Measurements from ENCODE around the genes FADS6, CDR2L and NT5C.

DNA sequence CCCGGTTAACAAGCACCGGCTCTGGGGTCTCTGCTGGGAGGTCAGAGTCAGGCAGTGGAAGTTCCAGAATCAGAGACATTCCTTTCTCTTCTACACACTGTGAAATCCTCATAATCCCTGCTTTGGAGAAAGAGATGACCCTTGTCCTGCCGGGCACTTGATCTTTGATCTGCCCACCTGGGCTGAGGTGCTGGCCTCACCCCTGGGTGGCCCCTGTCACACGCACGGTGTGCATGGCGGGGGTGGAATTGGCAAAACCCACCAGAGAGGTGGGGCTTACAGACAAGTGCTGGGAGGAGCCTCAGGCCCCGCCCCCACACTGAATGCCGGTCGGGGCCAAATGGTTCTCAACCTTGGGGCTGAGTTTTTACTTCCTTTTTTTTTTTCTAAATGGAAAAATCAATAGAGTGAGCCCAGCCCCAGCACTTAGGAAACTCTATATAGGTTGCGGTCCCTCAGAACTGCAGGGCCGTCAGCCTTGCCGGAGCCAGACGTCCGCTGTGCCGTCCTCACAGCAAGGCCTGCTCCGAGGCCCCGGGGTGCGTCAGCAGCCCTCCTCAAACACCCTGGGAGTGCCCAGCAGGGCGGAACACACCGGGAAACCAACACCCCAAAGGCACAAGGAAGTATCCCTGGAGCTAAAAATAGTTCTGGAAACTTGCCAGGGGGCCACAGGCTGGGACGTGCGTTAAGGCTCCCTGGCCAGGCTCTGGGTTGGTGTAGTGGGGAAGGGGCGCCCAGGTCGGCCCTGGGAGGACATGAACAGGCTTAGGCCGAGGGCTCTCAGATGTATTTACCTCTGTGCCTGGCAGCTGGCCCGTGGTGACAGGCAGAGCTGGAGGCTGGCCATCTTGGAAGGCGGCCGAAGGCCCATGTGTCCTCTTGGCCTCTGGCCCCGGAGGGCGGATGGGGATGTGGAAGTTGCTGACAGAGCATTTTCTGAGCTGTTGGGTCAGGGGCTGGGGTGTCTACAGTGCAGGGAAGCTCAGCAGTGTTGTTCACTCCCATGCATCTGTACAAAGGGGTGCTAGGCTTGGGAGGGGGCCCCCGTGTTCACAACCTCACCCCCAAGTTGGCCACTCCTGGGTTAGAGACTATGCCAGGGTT, 11.1 kb downstream of the GPRC5C start:
- PRO-cap: unidirectional peak, minus-strand start at position 574 of the sequence

DNA sequence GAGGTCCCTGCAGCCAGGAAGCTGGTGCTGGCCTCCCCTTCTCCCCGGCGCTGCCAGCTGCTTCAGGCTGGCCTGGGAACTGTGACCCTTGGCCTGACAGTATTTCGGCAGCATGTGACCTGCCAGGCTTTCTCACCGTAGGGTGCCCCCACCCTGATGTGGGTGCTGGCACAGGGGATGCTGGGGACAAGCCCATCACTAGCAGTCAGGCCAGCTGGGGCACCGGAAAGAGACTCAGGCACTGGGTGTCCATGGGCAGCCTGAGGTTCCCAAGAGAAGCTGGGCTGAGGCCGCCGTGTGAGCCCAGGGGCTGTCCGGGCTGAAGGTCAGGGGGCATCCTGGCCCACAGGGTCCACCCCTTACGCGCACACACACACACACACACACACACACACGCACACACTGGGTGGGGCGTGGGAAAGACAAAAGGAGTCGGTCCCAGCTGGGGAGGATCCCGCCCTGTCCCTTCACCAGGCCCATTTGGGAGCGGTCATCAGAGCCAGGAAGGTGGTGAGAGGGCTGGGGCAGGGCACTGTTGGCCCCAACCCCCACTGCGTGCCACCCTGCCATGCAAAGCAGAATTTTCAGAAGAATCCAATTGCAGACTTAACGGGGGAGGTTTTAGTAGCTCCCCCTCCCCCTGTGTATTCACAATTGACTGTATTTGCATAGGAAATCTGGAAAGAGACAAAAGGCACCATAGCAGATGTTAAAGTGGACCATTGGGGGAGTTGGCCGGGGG, 11.5 kb upstream of the CD300A start:
- PRO-cap: no peak

DNA sequence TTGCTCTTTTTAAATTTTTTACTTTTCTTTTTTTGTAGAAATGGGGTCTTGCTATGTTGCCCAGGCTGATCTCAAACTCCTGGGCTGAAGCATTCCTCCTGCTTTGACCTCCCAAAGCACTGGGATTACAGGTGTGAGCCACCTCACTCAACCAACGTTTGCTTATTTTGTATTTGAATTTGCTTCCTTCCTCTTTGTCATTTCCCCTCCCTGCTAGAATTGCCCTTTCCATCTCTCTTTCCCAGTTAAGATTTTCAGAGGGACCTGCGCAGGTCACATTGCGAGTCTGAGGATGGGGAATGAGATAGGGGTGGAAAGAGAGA, 1.6 kb downstream of the CD300E start:
- PRO-cap: no peak

GRCh38 chr17:74737418-74738758, 832 bp downstream of the RAB37 start:
- PRO-cap: no peak

GRCh38 chr17:74770147-74771184, 5.7 kb downstream of the NAT9 start:
- PRO-cap: no peak

DNA sequence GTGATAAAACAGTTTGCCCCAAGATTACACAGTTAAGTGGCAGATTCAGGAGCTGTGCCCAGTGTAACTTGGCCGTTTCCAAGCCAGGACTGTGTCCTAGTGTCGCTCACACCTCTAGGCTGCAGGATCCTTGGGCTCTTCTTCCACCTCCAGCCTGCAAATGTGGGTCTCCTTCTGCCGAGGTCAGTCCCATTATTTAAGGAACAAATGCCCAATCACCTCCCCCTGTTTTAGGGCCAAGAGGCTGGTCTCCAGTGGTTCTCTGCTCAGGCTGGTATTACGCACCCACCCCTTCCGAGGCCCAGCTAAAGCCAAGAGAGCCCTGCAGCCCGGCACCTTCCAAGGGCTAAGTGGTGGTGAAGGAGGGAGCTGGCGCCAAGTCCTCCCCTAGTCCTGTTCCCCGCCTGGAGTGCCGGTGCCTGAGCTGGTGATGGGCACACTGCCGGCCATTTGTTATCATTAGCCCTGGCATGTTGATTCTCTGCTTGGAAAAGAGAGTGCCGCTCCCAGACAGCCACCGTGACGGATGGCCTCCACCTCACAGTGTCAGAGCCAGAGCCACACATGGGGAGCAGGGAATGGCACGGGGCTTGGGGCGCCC, 32.0 kb downstream of the GRIN2C start:
- PRO-cap: no peak

DNA sequence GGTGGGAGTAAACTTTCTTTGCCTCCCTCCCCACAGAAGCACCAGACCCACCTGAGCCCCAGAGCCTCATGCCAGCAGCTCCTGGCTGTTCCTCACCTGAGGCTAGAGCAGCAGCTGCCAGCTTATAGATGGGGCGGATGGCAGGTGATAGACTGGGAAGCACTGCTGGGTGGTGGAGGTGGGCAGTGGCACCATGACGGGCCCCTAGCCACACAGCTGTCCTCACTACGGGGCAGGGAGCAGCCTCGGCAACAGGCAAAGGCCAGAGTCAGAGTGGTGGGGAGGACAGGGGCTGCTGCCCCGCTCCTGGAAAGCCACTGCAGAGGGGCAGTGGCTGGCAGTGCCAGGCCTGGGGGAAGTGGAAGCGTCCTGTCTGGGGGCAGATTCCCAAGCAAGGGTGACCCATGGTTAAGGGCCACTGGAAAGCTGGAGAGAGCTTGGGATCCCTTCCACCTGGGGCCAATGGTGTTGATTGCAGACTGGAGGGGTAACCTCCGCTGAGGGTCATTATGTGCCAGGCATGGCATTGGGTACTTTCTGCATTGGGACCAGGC, 20.6 kb downstream of the GRIN2C start:
- PRO-cap: no peak

- PRO-cap: no peak
Observed at GRCh38 chr17:74872511-74872813, 332 bp downstream of the FDXR start.

- PRO-cap: no peak
Observed at GRCh38 chr17:74874061-74874556, 1.3 kb upstream of the FDXR start.

GRCh38 chr17:74893475-74894107, at the start of gene FADS6:
Gene FADS6, minus strand, starts transcription at chr17:74893633.
- PRO-cap: no peak

DNA sequence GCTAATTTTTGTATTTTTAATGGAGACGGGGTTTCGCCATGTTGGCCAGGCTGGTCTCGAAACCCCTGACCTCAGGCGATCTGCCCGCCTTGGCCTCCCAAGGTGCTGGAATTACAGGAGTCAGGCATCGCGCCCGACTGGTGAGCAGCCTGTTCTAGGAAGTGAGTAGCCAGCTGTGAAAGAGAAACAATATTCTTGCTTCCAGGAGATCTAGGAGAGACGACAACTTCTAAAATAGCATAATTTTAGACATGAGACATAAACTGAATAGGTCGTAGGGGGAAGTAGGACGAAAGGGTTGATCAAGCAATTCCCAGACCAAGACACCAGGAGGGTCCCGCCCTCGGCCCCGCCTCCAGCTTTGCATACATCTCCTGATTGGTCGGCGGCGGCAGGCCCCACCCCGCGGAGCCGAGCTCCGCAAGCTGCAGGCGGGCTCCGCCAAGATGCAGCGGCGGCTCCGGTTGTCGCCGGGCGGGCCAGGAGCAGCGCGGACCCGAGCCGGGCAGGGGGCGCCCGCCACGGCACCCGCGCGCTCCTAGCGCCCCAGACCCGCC, at the start of gene CDR2L:
Gene CDR2L (plus strand): TSS at position 444 of the 557 bp plus-strand sequence.
- PRO-cap: bidirectional peak, plus-strand start at position 444 of the sequence, minus-strand start at position 328 of the sequence

DNA sequence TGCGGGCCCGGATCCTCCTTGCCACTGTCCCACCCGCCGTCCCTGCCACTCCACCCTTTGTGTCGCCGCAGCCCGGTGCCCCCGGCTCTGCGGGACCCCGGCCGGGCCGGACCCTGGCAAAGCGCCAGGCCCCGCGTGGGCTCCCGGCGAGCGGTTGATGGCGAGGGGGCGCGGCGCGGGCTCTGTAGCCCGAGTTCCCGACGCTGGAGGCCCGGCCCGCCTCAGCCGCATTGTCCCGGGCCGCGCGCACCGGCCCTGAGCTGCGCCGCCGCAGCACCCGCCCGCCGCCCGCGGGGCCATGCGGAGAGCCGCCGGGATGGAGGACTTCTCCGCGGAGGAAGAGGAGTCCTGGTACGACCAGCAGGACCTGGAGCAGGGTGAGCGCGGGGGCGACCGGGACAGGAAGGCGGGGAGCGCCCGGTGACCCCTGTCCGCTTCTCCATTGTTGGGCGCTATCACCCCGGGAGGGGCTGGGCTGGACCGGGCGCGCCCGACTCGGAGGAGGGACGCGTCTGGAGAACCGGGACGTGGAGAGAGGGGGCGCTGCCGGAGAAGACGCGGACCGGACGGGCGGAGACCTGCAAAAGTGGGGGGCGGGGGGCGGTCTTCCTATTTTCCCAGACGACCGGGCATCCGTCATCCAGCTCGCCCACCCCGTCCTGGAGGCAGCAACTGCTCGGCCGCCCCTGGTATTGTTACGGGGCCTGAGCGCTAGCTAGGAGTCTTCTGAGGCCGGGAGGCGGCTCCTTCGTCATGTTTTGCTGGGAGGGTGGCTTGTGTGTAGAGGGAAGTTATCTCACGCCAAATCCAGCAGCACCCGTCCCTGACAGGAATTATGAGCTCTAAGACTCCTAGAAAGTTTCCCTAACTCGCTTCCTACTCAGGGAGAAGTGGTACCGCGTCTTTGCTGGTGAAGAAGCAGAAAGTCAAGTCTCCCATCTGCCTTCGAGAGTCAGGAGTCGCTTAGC, 598 bp downstream of the CDR2L start:
- PRO-cap: bidirectional peak, plus-strand start at position 553 of the sequence, minus-strand start at position 444 of the sequence

DNA sequence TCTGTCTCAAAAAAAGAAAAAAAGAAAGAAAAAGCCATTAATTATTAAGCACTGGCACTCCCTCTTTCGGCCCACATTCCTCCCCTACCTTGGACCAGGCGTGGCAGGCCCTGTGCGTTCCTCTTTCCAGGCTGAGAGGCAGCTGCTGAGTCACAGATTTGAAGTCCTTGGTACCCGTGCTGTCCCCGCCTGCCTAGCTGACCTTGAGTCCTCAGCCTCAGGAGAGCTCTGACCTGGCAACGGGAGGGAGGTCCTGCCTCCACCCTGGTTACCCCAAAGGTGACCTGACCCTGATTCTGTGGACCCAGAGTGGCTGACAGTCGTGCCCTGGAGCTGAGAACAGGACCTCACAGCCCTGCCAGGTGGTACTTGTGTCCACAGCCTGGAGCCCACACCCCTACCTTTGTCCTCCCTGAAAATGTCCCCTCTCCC, 4.3 kb downstream of the CDR2L start:
- PRO-cap: no peak

DNA sequence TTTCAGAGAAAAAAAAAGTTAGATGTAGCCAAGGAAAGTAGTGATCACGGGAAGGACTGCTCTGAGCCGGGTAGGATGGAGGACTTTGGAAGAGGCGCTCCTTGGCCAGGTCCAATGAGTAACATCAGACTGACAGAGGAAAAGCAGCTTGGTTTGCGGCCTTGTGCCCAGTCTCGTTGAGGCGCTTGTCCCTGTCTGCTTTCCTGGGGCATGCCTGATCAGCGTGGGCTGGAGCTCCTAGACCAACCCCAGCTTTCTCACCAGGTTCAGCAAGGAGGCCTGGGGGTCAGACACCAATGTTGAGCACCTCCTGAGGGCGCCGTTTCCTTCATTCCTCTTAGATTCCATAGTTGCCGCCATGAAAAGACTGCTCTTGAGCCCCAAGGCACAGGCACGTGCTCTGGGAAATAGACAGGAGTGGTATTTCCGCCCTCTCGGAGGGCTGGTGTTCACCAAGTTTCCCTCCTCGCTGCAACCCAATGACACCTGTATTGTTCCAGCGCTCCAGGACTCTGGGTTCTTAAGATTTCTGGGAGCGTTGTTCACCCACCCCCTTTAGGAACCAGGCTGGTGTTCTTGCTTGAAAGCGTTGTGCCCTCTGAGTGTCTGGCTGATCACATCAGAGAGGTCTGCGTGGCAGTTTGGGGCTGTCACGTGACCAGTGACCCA, 17.9 kb downstream of the KCTD2 start:
- PRO-cap: no peak

DNA sequence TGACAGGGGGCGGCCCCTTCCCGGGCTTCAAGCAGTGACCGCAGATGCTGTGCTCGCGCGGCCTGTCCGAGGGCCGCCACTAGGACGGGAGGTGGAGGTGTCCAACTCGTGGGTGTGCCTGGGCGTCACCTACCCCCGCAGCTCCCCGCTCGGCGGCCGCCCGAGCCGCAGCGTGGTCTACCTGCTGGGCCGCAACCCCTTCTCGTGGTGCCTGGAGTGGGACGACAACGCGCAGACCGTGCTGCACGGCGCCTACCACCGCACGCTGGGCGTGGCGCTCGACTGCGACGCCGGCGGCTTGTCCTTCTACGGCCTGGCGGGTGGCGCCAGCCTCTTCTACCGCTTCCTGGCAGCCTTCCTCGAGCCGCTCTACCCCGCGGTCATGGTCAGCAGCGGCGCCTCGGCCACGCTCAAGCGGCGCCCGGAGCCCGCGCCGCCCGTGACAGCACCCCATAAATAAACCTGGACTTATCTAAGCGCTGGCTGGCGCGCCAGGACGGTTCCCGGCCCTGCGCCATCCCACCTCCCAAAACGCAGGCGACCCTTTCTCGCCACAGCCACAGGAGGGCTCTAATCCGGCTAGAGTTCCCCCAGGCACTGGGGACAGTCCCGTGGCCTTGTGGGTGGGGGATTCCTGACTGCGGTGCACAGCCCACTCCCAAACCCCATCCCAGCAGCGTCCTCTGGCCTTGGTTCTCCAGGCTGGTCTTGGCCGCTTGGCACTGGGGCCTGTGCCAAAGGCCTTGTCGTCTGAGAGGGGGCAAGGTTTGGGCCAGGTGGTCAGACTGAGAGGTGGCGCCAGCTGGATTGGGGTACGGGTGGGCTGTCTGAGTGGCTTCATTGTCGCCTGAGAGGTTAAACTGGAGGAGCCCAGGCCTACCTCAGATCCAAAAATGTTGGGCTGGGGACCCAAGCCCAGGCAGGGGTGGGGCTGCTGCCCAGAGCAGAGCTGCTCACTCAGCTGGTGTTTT, 10.2 kb upstream of the SLC16A5 start:
- PRO-cap: unidirectional peak, plus-strand start at position 372 of the sequence

DNA sequence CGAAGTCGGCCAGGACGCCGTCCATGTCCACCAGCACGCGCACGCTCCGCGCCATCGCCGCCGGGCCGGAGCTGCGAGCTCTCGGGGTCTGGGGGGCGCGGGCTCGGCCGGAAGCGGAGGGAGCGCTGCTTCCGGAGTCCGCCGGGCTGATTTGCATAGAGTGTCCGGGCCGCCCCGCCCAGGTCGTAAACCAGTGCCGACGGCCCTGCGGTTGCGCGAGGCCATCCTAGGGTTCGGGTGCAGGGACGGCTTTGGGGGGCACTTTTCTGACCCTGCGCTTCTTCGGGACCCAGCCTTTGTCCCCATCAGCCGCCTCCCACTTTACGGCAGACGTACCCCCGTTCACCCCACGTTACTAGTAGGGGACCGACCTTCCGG, at the start of gene NT5C:
Gene NT5C (minus strand): TSS at position 90 of the 378 bp plus-strand sequence.
- PRO-cap: bidirectional peak, plus-strand start at position 188 of the sequence, minus-strand start at position 105 of the sequence

DNA sequence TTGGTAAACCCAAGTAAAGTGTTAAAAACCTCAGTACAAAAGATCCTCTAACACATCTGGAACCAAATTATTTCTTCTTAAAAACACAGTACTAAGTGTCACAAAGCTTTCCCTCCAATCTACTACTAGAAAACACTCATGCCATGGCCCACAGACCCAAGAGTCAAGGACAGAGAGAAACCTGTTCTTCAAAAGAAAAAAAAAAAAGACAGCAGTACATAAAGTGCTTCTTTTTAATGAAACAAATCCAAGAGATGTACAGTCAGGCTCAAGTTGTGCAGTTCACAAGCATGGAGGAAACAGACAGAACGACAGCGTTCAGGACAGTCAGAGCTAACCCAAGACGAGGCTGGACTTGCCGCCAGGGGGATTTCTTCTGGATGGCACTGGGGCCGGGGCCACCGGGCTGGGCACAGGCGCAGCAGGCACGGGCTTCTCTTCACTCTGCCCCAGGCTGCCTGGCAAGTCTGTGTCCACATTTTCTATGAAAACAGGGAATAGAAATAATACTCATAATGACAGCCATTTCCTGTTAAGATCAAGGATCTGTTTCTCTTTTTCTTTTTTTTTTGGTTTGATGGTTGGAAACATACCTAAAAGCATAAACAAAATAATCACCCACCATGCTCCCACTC, 4.3 kb upstream of the NT5C start:
- PRO-cap: no peak

GRCh38 chr17:75152542-75153139, 1.7 kb downstream of the JPT1 start:
- PRO-cap: no peak

- PRO-cap: no peak
Observed at GRCh38 chr17:75234367-75234786, 27.0 kb downstream of the GGA3 start.

GRCh38 chr17:75237485-75238680, 23.5 kb downstream of the GGA3 start:
- PRO-cap: no peak